Duodenum (tissue), 1 donor: ENCODE data around the genes AOX1, TRAK2 and NBEAL1.

GRCh38 chr2:200378467-200379433, 72.3 kb downstream of the SPATS2L start:
- PRO-cap: no peak

- PRO-cap: no peak
Measured at GRCh38 chr2:200380041-200380617, 73.6 kb downstream of the SPATS2L start.

DNA sequence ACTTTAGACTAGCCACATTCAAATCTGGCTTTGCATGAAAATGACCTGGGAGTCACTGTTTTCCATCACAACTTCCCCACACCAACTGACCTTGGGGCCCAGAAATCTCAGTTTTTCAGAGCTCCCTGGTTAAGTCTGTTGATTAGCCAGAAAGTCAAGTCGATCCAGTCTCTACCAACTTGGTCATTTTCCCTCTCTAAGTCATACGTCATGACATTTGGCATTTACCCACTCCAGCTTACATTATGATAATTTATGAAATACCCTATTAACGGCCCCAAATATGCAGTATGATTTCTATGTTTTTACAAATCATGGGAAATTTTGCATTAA, 76.9 kb downstream of the SPATS2L start:
- PRO-cap: no peak

DNA sequence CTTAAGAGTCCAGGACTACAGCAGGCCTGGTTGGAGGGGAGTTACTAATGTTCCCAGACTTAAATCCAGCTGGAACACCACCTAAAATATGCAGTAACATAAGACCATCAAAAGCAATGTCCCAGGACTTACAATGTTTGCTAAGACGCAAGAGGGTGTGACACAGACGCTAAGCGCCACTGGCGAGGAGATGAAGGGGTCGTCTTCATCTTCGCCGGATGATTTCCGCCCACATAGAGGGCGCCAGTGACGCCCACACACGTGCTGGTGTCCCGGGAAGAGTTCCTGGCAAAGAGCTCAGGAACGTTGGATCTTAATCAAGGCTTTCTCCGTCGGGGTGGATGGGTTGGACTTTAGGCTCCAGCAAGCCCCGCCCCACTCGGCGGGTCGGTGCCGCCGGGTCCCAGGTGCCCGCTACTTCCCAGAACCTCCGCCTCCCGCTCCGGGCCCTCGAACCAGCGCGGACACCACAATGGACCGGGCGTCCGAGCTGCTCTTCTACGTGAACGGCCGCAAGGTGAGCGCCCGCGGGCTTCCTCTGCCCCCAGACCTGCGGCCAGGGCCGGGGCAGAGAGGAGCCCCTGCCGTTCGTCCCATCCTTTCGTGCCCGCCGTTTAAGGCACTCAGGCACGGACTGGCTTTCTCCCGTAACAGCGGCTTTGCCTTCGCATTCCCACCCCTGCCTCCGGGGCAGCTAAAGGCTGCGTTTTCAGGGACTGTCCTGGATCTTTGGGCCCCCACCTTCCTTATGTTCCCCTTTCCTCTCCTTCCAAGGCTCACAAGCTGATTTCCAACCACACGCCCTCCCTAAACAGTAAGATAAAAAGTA, at the start of gene AOX1:
Gene AOX1 (plus strand): TSS at position 378 of the 829 bp plus-strand sequence.
- PRO-cap: no peak

GRCh38 chr2:200613652-200614171, 27.9 kb downstream of the AOX1 start:
- PRO-cap: no peak

DNA sequence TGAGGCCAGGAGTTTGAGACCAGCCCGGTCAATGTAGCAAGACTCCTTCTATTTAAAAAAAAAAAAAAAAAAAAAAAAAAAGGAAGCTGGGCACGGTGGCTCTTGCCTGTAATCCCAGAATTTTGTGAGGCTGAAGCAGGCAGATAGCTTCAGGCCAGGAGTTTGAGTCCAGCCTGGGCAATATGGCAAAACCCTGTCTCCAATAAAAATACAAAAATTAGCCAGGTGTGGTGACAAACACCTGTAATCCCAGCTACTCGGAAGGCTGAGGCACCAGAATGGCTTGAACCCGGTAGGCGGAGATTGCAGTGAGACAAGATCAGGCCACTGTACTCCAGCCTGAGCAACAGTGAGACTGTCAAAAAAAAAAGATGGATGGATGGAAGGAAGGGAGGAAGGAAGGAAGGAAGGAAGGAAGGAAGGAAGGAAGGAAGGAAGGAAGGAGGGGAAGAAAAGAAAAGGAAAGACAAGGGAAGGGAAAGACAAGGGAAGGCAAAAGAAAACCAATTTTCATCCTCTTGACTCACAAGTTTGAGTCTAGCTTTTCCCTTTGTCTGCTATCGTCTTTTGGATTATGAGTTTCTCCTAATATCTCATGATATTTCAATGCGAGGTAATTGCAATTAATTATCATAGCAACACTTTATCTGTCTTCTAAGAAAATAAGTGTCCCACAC, 44.5 kb downstream of the AOX1 start:
- PRO-cap: no peak

GRCh38 chr2:200655669-200656053, 69.8 kb downstream of the AOX1 start:
- PRO-cap: no peak

- PRO-cap: no peak
Measured at GRCh38 chr2:200775456-200775764, 36.3 kb upstream of the BZW1 start.

GRCh38 chr2:200861993-200862413, 2.5 kb downstream of the CLK1 start:
- PRO-cap: no peak

DNA sequence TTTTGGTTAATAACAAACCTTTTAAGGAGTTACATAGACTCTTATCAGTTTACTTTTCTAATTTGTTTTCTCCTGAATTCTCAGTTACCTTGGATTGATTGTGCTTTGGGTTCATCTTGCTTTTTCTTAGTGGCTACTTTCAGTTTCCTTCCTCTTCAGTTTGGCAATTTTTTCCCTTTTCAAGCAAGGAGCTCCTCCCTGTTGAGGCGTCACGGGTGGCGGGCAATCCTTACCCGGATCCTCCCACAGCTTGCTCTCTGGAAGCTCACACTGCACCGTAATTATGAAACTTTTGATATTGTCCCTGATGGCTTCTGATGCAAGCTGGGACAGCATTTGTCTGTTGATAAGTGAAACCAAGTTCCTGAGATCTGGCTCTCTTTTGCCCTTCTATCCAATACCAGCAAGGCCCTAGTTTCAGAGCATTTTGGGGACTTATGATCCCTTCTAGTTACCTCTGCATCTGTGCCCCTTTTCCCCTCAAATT, 20.8 kb upstream of the CASP8 start:
- PRO-cap: no peak

DNA sequence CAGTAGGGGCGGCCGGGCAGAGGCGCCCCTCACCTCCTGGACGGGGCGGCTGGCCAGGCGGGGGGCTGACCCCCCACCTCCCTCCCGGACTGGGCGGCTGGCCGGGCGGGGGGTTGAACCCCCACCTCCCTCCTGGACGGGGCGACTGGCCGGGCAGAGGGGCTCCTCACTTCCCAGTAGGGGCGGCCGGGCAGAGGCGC, 22.7 kb downstream of the CASP8 start:
- PRO-cap: no peak

DNA sequence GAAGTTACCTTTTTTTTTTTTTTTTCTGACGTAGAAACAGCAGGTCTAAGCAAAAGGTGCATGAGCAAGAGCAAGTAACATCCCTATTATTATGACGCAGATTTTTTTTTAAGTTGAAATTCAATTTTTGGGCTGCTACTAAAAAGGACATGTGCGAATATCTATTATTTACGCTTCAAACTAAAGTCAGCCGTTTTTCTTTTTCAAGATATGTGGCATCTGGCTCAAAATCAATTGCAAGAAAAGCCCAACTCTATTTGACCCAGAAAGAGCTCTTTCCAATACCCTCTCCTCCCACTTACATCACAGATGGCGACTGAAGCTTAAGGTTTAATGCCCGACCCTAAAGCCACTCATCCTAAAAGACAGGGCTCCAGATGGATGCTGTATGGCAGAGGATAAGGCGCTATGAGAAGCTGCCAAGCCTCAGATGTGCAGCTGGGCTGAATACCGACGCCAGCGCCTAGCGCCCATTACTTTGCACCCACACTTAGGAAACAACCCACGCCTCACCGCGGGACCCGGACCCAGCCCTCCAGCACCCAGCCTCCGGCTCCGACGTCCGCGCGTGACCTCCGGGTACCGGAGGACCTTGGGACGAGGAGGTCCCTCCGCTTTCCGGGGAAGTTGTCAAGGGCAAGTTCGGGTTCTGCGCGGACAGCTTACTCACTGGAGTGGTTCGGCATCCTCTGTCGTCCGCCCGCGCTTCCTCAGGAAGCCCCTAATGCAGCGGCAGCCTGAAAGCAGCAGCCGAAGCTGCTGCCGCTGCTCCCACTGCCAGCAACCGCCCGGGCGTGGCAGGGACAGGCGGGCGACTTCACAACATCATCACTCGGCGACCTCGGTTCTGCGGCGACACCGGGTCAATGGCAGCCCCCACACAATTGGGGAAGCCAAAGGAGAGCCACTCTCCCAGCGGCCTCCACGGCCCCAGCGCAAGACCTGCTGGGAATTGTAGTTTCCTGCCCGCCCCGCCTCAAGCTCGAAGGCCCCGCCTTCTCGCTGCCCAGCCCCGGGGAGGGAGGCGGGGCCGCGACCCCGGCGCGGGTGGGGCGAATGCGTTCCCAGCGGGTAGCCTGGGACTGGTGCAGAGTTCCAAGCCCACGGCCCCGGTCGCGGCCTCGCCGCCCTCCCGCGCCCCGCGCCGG, at the start of gene TRAK2:
Gene TRAK2 (minus strand): TSS at position 779 of the 1,148 bp plus-strand sequence.
- PRO-cap: bidirectional peak, plus-strand start at position 1,085 of the sequence, minus-strand start at position 776 of the sequence

GRCh38 chr2:201883556-201884090, 77.3 kb downstream of the CDK15 start:
- PRO-cap: no peak

GRCh38 chr2:201911368-201911681, 105.0 kb downstream of the CDK15 start:
- PRO-cap: no peak

DNA sequence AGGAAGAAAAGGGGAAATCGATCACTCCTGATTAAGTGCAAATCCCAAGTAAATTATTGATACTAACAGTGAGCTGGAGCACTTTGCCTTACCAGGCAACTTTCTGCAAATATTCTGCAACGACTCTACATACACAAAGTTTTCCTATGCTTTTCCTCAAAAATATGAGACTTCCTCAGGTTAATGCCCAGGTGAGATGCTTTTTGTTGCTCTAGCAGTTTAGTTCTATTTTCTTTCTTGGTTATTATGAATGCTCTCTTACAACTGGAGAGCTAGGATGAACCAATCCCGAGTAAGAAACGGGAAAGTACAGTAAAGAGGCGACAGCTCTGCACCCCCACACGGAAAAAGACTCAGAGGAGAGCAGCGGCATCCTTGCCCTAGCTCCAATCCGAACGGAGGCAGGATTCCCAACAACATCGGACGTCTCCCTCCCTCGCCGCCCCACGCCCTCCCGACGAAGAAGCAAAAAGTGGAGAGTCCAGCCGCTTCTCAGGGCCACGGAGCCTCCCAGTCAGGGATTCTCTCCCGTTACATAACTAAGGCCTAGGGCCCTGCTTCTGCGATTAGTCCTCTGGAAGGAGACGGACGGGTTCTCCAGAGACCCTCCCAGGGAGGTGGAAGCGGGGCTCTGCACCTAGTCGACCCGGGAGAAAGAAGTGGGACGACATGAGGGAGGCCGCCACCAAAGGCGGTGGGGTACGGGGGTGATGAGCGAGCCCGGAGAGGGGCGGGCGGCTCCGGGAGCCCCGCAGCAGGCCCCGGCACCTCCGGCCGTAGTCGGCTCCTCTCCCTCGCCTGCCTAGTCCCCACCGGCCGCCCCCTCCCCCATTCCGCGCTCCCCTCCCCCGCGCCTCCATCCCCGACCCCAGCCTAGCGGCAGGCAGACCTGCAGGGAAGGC, 645 bp downstream of the SUMO1 start:
- PRO-cap: unidirectional peak, plus-strand start at position 342 of the sequence; unidirectional peak, plus-strand start at position 460 of the sequence; bidirectional peak, plus-strand start outside the sequence, minus-strand start at position 778 of the sequence

DNA sequence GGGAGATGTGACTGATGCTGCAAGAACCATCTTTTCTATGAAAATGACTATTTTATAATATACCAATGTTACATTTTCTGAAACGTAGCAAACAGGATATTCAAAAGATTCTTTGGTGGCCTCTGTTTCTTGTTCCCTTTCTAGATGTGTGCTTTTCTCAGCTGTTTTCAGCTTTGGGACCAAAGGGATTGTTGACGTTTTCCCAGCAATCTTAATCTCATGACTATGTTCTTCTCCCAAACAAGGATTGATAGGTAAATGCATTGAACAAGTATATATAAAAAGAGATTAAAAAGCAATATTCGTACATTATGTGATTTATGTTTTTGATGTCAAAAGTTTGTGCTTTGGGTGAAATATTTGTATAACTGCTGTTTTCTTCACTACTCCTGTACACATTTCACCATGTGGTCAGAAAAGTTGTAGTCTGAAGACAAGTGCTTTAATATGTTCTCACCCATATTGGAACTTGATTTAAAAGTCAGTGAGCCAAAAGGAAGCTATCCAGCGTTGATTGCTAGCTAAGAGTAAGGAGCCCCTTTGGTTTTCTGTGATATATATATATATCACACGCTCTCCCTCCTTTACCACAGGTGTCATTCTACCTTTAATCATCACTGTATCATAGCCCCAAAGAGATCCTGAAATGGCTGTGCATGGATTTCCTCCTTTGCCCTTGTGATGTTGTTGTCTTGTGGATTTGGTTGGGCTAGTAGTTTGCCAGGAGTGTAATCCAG, 105.3 kb downstream of the ICA1L start:
- PRO-cap: no peak

GRCh38 chr2:203014298-203015060, at the start of gene NBEAL1:
Gene NBEAL1, plus strand, starts transcription at chr2:203014875.
- PRO-cap: unidirectional peak, minus-strand start at chr2:203014428; bidirectional peak, plus-strand start at chr2:203014920, minus-strand start at chr2:203014549

- PRO-cap: no peak
Measured at GRCh38 chr2:203533711-203534508, 1.2 kb downstream of the RAPH1 start.

DNA sequence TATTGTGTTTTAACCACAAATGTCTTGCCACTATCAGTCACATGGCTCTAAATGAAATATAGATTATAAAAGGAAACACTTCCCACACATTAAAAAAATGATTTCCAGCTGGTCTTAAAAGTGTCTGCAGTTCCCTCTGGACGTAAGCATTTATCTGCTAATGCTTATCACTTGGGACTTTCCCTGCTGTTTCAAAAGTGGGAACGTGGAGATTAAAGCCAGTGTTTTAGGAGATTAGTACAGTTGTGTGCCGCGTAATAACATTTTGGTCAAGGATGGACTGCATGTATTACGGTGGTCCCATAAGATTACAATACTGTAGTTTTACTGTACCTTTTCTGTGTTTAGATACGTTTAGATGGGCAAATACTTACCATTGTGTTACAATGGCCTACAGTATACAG, 69.0 kb upstream of the RAPH1 start:
- PRO-cap: no peak

- PRO-cap: no peak
Measured at GRCh38 chr2:203671891-203672299, 34.5 kb upstream of the CD28 start.